Foreskin keratinocyte (primary cell): ENCODE results near the genes SNRNP25 and METRN.

DNA sequence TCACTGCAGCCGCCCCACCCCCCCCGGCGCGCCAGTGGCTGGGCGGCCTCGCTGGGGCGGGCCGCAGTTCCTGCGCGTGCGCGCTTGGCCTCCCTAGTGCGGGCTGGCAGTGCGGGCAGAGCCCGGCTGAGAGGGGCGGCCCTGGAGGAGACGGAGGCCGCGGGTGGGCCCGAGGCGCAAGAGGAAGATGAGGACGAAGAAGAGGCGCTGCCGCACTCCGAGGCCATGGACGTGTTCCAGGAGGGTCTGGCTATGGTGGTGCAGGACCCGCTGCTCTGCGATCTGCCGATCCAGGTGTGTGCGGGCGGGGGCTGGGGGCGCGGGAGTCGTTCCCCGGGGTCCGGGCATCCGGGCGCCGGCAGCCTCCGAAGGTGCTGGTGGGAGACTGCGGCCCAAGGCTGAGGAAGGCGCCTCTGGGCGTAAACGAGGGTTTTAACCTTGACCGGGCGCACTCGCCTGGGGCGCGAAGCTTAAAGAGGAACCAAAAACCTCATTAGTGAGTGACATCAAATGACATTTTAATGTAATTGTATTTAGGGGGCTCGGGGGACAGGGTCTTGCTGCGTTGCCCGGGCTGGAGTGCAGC, at the start of gene SNRNP25:
Gene SNRNP25 (plus strand): TSS at position 64 of the 586 bp plus-strand sequence.
- RAMPAGE, total RNA = start-site peak on the plus strand centred at position 102 of the sequence, 64 bp wide, 241 and 54 reads in 2 replicates

DNA sequence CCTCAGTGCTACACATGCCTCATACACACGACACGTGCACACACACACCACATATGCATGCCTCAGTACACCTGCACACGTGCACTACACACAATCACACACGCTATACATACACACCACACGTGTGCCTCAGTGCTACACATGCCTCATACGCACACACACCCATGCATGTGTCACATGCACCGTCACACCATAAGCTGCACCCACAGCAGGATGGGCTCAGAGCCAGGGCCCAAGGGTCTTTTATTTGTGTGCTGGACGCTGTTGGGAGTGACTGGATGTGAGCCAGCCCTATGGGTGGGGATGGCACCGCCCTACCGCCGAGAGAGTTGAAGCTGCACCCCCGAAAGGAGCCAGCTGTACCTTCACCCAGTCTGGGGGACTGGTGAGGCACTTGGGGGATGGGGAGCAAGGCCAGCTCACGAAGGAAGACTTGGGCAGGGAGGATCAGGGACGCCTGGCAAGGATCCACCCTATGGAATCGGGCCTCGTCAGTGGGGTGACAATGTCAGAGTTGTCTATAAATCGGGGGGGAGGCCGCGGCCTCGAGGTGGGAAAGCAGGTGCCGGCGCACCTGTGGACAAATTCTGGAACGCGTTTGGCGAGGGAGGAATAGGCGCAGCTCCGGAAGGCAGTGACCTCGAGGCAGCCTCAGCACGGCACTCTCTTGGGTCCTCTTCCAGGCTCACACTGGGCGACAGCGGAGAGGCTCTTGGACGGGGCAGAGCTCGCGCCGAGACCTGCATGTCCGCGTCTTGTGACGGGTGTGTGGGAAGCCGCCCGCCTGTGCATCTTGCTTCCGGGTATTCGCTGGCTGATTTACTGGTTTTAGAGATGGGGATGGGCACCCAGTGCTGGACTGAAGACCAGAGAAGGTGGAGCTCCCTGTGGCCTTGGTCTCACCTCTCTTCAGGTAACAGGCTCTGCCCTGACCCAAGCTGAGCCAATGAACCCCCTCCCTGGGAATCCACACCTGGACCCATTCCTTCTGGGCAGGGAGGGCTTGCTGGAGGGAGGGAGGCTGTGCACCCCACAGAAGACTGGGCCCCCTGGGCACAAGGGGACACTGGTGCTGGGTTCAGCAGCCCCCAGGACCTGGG, 7.3 kb downstream of the RGS11 start:
- RAMPAGE, total RNA = no peak

DNA sequence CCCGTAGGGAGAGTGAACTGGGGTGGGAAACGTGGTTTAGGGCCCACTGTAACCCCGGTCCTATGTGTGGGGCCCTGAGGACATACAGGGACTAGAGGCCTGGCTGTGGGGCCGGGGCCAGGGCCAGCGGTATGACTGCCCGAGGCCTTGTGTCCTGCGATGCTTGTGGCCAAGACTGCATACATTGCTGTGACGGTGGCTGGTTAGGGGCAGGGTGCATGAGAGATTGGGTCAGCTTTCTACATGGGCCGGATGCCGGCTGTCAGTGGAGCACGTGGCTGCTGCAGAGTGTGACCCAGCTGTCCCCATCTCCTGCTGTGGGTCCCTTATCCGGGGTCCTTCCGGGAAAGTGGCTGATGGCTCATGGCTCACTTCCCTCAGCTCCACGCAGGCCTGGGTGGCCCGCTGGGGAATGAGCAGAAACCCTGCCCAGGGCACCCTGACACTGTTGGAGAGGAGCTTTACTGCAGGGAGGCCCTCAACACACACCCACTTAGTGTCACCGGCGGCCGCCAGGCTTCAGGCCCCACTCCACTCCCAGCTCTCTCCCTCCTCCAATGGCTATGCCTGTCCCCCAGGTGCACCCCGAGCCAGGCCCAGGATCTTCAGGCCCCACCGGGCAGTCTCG, 712 bp upstream of the RGS11 start:
- RAMPAGE, total RNA = no peak

GRCh38 chr16:348945-349666, 3.4 kb downstream of the AXIN1 start:
- RAMPAGE, total RNA = no peak

GRCh38 chr16:523999-524724, 3.4 kb upstream of the CAPN15 start:
- RAMPAGE, total RNA = no peak

DNA sequence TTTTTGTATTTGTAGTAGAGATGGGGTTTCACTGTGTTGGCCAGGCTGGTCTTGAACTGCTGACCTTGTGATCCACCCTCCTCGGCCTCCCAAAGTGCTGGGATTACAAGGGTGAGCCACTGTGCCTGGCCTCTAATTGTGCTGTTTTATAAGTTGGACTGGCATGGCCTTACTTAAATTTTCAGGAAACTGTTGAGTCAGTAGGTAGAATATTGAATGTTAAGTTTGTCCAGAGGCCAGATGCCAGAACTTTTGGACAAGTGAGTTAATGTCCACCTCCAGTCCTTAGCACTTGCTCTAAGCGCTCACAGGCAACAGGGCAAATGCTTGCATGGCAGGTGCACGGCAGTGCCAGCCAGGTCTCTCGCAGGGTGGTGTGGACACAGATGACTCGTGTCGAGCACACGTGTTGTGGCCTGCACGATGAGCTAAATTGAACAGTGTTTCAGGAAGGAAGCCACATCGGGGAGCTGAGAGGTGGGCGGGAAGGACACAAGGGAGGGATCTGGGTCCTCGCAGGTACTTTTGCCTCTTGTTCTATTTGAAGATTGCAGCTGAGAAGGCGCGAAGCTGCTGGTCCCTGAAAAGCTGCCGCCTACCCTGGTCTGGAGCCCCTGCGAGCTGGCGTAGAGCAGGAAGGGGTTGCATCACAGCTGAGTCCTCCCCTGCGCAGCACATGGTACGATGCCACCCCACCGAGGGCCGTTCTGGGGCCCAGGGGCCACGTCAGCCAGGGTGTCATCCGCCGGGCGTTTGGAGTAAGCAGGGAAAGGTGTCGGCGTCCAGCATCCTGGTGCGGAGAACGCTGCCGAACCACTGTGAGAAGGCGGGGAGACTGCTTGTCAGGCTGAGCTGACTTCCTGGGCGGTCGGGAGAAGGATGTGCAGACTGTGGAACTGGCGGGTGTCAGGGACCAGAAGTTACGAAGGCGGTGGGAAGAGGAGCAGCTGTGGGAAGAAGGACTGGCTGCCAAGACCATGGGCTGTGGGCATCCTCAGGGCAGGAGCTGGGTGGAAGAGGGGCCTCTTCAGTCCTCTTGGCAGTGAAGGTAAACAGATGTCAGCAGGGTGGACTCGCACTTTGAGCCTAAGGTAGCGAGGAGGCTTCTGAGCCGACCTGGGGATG, 6.3 kb downstream of the RAB40C start:
- RAMPAGE, total RNA = no peak

- RAMPAGE, total RNA = no peak
Measured at GRCh38 chr16:598764-599408, 9.0 kb downstream of the RAB40C start.

DNA sequence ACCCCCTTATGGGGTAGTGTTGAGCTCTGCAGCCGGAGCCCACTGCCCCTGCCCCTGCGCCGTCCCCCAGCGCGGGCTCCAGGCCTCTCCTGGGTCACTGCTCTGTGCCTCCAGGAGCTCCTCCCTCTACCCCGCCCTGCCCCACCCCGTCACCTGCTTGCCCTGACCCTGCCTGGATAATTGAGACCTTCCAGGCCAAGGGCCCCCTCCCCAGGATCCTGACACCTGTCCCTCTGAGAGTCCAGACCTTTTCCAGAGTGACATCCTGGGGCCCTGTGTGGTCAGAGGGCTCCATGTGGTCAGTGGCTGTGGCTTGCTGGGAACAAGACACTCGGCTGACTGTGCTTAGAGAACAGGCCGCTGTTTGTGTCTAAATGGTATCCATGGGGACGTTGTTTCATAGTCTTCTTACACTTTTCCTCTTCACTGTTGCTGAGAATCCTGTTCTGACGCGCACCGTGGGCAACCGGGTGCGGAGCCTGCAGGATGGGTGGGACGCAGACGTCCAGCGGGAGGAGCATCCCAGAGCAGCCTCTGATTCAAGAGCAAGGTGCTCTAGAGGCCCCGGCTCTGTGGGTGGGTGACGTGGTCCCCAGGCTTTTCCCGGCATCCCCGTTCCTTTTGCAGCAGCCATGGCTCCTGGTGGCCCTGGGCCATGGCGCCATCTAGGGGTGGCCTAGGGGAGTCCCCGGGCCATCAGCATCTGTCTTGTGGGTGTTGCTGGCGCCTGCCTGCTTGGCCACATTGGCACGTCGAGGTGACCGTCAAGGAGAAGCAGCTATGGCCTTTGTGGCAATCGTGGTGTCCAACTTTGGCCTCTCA, 20.0 kb upstream of the WFIKKN1 start:
- RAMPAGE, total RNA = no peak

- RAMPAGE, total RNA = no peak
Measured at GRCh38 chr16:626787-627363, 3.9 kb upstream of the WFIKKN1 start.

DNA sequence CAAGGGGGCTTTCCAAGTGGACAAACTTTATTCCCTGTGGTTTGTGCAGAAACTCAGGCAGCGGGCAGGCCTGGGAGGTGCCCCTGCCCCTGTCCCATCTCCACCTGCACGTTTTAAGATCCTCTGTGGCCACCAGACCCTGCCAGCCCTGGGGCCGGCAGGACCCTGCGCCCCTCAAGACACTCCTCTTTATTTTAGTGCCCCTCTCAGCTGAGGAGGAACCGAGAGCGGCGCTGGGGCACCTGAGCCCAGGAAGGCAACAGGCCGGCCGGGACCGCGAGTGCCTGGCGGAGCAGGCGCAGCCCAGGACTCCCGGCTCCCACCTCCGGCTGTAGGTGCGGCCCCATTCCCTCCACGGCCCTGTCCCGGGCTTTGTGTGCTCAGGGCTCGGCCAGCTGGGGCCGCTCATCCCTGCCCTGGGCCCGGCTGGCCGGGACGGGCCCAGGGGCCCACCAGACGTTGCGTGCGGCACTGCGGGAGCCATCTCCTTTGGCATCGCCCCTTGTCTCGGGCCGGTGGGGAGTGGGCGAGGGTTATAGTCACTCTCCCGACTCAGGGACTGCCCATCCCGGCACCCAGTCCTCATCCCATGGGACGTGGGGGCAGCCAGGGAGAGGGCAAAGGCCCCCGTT, 2.8 kb upstream of the WDR90 start:
- RAMPAGE, total RNA = no peak

GRCh38 chr16:657981-658982, 9.1 kb downstream of the WDR90 start:
- RAMPAGE, total RNA = no peak

DNA sequence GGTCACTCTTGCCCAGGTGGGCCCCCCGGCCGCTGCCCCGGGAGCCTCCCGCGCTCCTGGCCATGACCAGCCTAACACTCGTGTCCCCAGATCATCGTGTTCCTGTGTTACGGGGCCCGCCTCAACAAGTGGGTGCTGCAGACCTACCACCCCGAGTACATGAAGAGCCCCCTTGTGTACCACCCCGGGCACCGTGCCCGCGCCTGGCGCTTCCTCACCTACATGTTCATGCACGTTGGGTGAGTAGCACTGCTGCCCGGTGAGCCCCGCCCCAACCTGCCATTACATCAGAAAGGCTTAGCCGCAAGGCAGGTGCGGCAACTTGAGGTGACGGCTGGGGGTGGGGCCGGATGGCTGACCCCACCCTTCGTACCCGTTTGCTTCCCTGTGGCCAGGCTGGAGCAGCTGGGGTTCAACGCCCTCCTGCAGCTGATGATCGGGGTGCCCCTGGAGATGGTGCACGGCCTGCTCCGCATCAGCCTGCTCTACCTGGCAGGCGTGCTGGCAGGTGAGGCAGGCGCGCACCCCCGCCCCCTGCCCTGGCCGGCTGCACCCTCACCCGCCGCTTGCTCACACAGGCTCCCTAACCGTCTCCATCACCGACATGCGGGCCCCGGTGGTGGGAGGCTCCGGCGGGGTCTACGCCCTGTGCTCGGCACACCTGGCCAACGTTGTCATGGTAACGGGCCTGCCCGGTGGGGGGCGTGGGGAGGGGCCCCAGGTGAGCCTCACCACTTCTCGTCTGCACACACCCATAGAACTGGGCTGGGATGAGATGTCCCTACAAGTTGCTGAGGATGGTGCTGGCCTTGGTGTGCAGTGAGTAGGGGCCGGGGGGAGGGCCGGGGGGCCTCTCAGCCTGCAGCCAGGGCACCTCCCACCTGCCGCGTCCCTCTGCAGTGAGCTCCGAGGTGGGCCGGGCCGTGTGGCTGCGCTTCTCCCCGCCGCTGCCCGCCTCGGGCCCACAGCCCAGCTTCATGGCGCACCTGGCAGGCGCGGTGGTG, 1.7 kb downstream of the RHBDL1 start:
- RAMPAGE, total RNA = no peak

GRCh38 chr16:712648-713263, 2.2 kb upstream of the METRN start:
- RAMPAGE, total RNA = no peak

- RAMPAGE, total RNA = no peak
Measured at GRCh38 chr16:714465-715292, at the start of gene METRN. METRN (plus strand) TSS chr16:715118.

- RAMPAGE, total RNA = no peak
Measured at GRCh38 chr16:885896-886233, 84.9 kb downstream of the LMF1 start.

DNA sequence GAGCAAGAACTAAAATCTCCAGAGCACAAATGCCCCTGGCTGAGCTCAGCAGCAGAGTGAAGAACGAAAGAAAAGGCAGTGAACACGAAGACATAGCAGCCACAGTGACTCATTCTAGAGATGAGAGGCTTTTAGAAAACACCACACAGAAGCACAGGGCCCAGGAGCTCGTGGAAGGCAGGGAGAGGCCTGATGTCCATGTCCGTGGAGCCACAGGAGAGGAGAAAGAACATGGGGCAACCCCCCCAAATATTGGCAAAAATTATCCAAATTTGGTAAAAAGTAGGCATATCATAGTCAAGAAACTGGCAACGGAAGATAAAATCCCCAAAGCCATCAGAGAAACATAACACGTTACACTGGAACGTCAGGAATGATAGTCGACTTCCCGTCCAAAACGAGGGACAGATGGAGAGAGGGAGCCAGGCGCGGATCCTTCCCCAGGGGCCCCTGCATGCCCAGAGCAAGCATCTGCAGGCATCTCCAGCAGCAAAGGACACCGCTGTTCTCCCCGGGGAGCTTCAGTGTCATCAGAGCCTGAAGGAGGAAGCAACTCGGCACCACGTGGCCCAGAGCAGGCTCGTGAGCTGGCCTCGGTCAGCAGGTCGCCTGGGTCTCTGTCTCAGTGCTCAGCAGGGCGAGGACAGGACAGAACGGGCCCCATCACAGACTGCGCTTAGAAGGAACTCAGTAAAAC, 50.2 kb downstream of the LMF1 start:
- RAMPAGE, total RNA = no peak

DNA sequence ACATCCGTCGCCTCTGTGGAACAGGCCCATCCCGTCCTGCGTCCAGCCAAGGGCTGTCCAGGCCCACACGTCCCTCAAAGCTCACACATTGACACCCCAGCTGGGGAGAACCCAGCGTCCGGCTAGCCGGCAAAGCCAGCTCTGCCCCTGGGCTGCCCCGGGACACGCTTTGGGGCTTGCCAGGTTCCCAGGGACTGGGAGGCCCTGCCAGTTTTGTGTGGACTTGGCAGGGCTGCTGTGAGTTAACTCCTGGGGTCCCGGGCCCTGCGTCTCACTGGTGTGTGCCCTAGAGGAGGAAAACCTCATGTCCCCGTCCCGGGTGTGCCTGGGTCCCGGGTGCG, 6.3 kb downstream of the SOX8 start:
- RAMPAGE, total RNA = no peak

DNA sequence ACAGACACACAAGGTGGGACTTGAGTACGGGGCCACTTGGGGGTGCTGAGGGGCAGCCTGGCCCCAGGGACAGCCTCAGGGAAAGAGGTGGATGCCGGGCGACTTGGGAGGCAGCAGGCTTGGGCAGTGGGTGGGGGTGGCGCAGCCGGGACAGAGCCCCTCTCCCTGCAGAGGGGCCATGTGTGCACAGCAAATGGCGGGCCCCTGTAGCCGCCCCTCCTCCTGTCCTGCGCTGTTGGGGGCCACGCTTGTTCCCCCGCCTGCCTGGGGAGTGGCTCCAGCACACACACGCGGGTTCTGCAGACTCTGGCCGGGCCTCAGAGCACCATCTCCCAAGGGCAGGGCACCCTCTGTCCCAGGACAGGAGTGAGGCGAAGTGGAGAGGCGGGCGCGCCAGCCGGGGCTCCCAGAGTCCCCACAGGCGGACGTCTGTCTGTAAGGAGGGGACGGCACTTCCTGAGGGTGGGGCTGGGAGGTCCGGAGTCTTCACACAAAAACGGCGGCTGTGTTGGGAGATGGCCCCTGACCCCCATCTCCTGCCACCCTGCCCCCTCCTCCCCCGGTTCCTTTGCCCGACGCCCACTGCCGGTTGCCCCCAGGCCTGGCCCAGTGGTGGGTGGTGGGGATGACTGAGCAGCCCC, 5.8 kb downstream of the C1QTNF8 start:
- RAMPAGE, total RNA = no peak

- RAMPAGE, total RNA = no peak
Measured at GRCh38 chr16:1158235-1159036, 5.5 kb downstream of the CACNA1H start.

DNA sequence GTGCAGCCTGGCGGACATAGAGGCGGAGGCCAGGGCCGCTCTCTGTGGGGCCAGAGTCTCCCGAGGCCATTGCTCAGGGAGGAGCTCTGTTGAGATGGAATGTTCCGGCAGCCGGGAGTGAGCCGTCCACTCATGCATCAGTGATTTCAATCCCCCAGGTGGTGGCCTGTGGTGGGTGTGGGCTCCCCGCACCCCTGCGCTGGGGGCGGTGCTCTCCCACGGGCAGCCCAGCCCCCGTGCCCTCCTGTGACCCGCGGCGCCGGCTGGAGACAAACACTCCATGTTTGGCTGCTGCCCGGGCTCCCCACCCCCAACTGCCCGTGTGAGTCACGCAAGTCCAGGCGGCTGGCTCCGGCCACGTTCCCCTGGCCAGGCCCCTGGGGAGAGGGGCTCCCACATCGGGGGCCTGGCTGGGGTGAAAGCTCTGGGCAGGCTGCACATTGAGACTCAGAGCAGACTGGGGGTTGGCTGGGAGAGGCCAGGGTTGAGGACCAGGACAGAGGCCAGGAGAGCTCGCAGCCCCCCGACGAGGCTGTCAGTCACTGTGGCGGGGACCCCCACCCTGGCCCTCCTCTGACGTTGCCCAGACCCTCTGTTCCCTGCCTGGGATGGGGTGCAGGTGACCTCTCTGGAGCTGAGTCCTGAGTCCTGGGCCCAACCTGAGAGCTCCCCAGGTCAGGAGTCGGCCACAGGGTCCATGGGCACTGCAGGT, 29.5 kb downstream of the CACNA1H start:
- RAMPAGE, total RNA = no peak